AG09309 (cell line): ENCODE results near the genes ZFHX2, AP1G2, PSME2, REC8, TINF2 and TGM1.

DNA sequence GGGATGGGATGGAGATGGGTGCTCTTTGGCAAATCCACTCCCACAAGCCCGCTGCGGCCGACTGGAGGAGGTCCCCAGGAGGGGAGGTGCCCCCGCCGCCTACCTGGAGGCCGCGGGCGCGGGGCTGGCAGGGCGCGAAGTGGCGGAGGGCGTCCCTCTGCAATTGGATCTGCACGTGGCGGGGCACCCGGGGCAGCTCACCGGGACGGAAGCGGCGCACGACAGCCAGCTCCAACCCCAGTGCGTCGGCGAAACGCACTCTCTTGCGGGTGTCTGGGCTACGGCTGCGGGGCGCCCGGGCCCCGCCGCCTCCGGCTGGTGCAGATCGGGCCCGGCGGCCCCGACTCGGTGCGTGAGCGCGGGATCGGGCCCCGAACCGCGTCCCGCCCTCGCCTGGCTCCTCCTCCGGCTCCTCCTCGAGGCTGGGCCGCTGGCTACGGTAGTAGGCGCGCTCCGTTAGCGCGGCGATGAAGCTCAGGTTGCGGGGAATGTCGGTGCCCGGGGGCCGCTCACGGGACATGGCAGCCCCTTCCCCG lies 534 bp downstream of the PPP1R3E start:
- RRBS: under 1% methylated on average over 31 of the region's 63 CpGs

- RRBS: no CpG with 5 or more reads among the region's 13 CpGs
Observed at GRCh38 chr14:23326133-23327024, 5.1 kb downstream of the PABPN1 start.

- RRBS: no CpG with 5 or more reads among the region's 13 CpGs
Observed at GRCh38 chr14:23388477-23388812, 11.6 kb downstream of the CMTM5 start.

- RRBS: 4% methylated on average over 32 of the region's 73 CpGs
Observed at GRCh38 chr14:23550963-23552010, at the start of gene ZFHX2. TSS of gene ZFHX2 (minus strand) at chr14:23551765.

DNA sequence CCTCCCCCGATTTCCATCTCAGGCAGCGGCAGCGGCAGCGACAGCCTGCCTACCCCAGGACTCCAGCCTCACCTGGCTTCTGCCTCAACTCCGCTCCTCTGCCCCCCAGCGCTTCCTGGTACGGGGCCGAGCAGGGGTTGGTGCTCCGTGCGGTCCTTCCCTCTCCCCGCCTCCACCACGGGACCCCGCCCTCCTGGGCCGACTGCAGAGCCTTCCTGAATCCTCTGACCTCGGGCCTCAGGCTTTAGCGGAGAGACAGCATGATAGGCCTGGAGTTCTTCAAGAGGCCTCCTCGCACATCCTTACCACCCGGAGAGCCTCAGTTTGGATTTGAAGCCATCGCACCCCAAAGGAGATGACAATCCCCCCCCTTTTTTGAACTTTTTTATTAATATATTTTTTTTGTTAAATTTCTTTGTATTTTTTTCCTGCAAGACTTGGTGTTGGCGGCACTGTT lies at the start of gene AP1G2:
TSS of gene AP1G2 (minus strand) at position 125 of the 457 bp plus-strand sequence.
- RRBS: no CpG with 5 or more reads among the region's 20 CpGs

GRCh38 chr14:23572579-23573256 lies 5.1 kb upstream of the AP1G2 start:
- RRBS: no CpG with 5 or more reads among the region's 7 CpGs

- RRBS: no CpG with 5 or more reads among the region's 2 CpGs
Observed at GRCh38 chr14:23613526-23613812, 22.7 kb upstream of the DHRS2 start.

DNA sequence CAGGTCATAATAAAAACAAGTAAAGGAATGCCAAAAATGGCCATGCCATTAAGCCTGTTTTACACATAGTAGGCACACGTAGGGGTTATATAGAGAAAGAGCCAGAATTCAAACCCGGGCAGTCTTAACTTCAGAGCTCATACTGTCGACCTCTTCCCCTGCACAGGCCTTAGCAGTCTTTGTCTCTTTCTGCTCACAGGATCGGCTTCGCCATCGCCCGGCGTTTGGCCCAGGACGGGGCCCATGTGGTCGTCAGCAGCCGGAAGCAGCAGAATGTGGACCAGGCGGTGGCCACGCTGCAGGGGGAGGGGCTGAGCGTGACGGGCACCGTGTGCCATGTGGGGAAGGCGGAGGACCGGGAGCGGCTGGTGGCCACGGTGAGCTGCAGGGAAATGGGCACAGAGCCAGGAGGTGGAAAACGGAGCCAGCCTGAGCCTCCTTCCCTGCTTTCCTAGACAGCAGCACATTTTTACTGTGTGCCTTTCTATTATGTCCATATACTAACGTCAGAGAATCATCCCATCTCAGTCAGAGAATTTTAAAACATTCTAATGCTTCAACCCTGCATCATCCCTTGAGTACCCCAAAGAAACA lies 1.4 kb downstream of the DHRS4 start:
- RRBS: no CpG with 5 or more reads among the region's 22 CpGs

- RRBS: no CpG with 5 or more reads among the region's 14 CpGs
Observed at GRCh38 chr14:24007300-24007743, 18.6 kb downstream of the DHRS4L2 start.

DNA sequence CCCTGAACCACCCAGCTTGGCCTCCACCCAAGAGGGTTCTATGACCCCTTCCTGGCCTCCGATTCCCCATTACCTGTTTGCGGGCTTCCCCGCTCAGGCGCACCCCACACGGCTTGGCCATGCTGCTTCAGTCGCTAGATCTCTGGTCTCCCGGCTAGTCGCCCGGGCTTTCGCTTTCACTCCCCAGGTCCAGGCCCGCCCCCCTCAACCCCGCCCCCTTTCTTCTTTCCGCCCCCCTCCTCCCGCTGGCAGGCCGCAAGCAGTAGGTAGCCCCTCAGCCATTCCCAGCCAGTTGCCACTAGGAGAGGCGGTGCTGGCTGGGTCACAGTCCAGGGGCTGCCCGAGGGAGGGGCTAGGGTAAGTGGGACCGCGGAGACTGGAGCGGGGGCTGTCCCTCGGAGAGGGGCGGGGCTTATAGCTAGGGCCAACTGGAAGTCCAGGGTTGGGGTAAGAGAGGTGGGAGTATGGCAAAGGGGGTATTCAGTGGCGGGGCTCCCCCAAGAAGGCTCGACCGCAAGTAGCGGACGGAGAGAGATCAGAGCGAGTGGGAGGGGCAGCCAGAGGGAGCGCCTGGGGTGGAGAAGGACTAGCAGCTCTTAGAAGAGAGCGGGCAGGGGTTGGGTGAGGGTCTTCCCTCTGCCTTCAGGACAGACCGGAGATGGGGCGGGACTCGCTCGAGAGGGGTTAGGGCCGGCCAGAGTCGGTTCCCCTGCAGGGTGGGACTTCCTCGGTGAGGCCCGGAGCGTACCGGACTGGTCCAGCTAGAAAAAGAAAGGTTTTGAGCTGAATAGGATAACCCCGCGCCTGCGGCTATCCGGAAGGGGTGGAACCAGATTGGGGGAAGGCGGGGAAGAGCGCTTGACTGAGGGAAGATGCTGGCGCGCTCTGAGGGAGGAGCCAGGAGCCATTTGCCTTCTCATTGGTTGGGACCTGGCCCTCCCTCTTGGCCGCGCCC lies at the start of gene PSME2:
TSS of gene PSME2 (minus strand) at position 150 of the 955 bp plus-strand sequence.
- RRBS: 2% methylated on average over 13 of the region's 50 CpGs

DNA sequence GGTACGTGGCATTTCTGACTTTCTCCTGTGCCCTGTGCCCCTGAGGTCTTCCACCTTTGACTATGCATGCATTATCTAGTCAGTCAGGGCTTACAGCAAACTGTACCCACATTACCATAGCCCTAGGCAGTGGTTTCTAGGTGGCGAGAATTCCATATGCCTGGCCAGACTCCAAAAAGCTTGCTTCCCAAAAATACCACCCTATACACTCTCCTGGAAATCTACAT lies 3.0 kb downstream of the IRF9 start:
- RRBS: no CpG with 5 or more reads among the region's 2 CpGs

GRCh38 chr14:24171435-24172387 lies at the start of gene REC8:
TSS of gene REC8 (plus strand) at chr14:24172080.
- RRBS: no CpG with 5 or more reads among the region's 67 CpGs

DNA sequence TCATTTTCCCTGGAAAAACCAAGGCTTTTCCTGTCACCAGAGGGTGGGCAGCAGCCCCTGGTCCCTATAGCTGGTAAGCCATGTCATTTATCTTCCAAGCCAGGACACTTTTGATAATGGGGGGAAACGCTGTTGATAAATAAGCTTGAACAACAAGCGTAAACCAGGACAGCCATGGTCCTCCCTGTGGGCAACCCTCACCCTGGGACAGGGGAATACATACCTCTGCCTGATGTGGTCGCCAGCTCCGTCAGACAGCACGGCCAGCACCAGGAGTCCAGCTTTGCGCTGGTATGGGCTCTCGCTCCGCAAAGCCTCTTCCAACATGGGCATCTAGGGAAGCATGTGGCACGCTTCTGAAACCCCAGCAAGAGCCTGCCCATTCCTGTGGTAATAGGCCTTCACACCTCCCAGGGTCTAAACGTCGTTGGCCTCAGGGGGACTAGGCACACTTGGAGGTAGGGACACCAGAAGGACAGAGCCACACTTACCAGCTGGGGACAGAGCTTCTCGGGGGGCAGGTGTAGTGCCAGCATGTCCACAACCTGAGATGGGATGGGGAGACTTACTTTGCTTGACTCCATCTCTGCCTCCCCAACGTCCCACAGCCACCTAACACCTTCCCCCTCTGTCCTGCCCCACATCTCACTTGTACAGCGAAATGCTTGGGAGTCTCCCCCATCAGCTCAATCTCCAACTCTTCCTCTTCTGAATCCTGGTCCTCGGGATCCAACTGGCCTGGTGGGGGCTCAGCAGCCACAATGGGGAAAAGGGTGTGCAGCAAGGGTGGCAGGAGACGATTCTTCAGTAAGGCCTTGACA lies 2.8 kb downstream of the IPO4 start:
- RRBS: no CpG with 5 or more reads among the region's 16 CpGs

DNA sequence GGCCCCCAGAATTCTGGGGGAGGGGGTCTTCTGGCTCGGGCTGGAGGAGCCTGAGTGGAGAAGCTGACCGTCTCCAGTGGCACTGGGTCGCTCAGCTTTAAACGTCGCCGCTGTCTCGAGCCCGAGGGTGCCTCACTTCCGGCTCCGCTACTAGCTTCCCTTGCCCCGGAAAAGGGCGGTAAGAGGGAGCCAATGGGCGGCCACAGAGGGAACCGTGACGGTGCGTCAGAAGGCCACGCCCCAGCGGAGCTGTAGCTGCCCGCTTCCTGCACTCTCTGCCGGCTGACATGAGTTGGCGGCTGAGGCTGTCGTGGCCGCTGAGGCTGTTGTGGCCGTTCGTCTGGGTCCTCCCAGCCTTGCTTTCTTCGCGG lies at the start of gene TINF2:
TSS of gene TINF2 (minus strand) at position 134 of the 371 bp plus-strand sequence.
- RRBS: 0% methylated on average over 3 of the region's 27 CpGs

- RRBS: no CpG with 5 or more reads among the region's 16 CpGs
Observed at GRCh38 chr14:24243255-24243916, 963 bp upstream of the TINF2 start.

- RRBS: 80% methylated on average over 1 of the region's 13 CpGs
Observed at GRCh38 chr14:24262881-24263828, at the start of gene TGM1. TSS of gene TGM1 (minus strand) at chr14:24263177.

DNA sequence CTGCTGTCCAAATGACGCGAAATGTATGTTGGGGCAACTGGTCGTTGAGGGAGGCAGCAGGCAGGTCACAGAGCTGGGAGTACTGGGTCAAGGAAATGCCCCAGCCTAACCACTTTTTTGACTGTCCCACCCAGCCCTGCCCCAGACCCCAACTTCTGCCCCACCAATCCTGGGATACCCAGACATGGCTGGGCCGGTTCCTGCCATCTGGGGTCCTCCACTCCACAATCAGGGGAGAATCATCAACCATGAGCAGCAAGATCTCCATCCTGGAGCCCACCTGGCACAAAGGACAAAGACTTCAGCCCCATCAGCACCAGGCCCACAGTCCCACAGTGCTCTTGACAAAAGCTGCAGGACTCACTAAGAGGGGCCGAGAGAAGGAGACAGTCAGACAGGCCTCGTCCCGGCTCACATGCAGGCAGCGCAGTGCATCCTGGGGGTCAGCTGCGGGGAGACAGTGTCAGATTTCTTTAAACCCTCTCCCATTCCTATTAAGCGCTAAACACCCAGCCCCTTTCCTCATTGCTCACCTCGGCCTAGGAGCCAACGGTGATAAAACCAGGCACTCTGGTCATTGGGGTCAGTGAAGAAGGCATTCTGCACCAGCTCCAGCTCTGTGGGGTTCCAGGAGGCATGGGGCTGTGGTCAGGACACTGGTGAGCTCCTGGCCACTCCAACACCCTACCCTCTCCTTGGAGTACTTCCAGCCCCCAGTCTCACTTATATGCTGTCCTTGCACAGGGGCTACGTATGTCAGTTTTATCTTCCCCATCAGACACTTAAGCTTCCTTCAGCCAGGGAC lies 2.6 kb downstream of the RABGGTA start:
- RRBS: no CpG with 5 or more reads among the region's 13 CpGs

DNA sequence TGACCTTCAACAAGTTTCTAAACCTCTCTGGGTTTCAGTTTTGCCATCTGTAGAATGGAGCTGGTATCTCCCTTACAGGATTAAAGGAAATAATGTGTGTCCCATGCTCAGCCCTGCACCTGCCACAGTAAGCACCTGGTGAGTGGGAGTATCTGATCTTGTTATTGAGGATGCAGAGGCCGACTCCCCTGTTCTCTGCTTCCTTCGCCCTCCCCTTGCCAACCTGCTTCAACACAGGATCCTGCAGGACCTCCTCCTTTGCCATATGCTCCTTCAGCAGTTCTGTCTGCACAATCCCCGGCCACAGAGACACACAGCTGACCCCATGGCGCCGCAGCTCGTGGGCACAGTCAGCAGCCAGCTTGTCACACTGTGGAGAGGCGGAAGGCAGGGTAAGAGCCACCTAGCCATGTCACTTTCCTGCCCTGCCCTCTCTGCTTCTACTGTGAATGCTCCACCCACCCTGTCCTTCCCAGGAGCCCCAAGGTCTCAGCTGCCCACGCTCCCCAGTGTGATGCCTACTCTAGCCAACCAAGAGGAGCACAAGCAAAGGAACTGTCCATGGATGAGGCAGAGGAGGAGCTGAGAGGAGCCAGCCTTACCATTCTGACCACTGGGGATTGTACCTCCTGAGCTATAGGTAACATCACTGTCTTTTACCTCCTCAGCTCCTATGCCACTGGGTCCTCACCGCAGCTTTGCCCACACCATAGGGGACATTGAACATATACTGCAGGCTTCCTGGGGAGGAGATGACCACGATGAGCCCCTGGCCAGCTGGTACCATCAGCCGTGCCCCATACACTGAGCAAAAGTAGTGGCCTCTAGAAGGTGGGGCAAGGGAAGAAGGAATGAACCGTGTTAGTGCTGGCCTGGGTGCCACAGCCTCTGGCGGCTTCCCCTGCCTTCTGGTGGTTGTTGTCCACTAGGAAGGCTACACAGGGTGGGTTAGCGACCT lies 7.3 kb downstream of the DHRS1 start:
- RRBS: no CpG with 5 or more reads among the region's 14 CpGs

GRCh38 chr14:24365590-24366545 lies 2.1 kb upstream of the NFATC4 start:
- RRBS: no CpG with 5 or more reads among the region's 32 CpGs

GRCh38 chr14:24392672-24393166 lies 6.1 kb upstream of the NYNRIN start:
- RRBS: no CpG with 5 or more reads among the region's 5 CpGs